Mesenchymal stem cell of Wharton's jelly (primary cell): ENCODE measurements around the genes H3C3, H1-6, H1-4 and H4C6.

- CAGE, long polyA plus RNA: no peak
Measured at GRCh38 chr6:25524623-25525139, 127.3 kb upstream of the SCGN start.

DNA sequence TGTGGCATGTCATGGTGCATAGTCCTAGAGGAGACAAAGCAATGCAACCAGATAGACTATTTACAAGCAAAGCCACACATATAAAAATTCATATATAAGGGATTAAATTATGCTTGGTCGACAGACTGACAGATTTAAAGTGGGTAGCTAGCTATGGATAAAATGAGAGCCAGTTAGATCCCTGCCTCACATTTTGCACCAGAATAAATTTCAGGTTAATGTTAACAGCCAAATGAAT is 1.1 kb downstream of the H3C2 start:
- CAGE, long polyA plus RNA: no peak

GRCh38 chr6:26045336-26046103 is at the start of gene H3C3:
Gene H3C3, plus strand, starts transcription at chr6:26045384.
- CAGE, long polyA plus RNA: no peak

GRCh38 chr6:26046856-26047261 is 1.7 kb downstream of the H3C3 start:
- CAGE, long polyA plus RNA: no peak

GRCh38 chr6:26070955-26071632 is 14.8 kb upstream of the H1-2 start:
- CAGE, long polyA plus RNA: no peak

DNA sequence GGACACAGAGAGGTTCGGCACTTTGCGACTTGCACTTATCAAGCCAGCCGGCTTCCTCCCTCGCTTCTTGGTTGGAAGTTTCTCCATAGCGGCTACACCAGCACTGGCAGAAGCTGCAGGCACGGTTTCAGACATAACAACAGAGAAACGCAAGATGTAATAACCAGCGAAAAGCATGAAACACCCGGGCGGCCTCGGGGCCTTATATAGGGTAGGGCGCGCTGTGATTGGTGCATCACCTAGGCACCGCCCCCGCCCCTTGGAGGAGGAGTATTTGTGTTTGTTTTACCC is at the start of gene H1-6:
H1-6 (minus strand) TSS at position 177 of the 291 bp plus-strand sequence.
- CAGE, long polyA plus RNA: no peak

DNA sequence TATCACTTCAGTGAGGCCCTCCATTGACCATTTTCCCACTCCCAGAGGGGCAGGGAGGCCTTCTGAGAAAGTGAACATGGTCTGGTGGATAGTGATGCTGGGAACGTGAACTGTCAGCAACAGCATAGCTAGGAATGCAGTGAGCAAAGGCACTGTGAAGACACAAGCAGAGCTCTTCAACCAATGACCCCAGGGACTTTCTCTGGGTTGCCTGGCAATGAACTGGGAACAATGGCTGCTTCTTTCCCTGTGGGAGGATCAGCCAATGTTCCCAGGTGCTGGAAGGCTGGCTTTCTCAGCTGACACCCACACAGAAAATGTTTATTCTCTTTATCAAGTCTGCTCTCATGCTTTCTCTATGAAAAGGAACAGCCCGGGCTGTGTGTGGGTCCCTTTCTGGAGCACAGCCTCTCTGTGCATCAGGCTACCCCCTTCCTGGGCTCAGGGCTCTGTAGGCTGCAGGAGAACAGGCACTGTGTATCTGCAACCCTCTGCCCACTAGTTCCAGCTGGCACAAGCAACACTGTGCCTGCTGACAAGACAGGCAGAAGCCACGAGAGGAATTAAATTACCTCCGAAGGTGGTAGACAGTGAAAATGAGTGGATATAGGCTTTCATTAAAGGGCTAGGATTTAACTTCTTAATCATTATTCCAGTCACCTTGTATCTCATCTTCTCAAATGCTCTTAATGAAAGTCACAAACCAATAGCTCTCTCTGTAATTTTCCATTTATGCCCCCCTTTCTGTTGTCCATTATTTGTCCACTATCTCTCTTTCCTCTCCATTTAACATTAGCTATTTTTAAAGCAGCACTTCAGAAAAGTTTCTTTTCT is 14.6 kb upstream of the H1-4 start:
- CAGE, long polyA plus RNA: no peak

DNA sequence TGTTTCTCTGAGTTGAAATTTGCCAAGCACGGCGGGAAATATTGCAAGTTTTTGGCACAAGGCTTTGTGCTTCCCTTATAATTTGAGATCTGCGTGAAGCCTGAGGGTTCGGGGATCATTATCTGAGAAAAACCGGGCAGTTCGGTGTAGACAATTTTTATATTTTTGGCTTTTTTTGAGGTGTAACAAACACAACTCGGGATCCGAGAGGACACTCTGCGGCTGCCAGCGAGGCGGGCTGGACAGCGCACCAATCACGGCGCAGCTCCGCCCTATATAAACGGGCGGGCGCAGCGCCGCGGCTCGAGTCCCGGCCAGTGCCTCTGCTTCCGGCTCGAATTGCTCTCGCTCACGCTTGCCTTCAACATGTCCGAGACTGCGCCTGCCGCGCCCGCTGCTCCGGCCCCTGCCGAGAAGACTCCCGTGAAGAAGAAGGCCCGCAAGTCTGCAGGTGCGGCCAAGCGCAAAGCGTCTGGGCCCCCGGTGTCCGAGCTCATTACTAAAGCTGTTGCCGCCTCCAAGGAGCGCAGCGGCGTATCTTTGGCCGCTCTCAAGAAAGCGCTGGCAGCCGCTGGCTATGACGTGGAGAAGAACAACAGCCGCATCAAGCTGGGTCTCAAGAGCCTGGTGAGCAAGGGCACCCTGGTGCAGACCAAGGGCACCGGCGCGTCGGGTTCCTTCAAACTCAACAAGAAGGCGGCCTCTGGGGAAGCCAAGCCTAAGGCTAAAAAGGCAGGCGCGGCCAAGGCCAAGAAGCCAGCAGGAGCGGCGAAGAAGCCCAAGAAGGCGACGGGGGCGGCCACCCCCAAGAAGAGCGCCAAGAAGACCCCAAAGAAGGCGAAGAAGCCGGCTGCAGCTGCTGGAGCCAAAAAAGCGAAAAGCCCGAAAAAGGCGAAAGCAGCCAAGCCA is at the start of gene H1-4:
H1-4 (plus strand) TSS at position 305 of the 909 bp plus-strand sequence.
- CAGE, long polyA plus RNA: no peak

DNA sequence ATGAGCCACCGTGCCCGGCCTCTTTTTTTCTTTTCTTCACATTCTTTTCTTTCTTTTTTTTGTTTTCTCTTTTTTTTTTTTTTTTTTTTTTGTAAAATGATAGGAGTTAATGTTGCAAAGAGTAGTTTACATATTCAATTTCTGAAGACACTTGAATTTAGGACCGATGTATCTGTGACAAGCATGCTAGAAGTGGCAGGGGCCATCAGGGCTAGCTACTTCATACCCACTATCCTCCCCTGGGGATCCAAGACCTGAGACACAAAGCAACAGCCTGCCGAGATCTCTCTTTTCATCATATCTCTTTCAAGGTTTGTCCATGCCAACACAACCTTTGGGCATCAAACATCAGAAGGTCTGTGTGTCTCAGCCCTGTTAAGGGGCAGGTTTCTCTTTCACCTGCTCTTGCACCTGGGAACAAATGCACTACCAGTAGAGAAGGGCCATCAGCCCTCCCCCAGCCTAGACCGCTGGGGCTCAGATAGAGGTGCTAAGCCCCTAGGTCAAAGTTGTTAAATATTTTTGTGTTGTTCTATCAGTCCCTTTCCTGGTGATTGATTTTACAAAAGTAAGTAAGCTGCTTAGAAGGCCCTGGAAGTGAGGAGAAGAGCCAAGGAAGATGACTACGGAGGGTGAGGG is 9.2 kb downstream of the H2BC5 start:
- CAGE, long polyA plus RNA: no peak

DNA sequence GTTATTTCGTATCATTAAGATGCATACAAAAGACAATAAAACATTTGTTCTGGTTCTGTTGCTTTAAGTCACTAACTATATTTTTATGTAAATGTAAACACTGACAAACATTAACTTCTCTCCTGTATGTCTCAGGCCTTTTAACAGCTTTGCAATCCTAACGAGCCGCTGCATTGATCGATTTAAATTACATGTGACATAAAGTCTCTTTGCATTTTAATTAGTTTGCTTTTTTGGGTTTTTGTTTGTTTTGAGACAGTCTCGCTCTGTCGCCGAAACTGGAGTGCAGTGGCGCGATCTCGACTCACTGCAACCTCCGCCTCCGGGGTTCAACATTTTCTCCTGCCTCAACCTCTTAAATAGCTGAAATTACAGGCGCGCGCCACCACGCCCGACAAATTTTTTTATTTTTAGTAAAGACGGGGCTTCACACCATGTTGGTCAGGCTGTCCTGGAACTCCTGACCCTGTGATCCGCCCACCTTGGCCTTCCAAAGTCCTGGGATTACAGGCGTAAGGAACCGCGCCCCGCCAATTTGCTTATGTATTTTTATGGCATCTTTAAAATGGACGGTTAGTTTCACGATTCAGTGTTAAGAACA is 893 bp downstream of the H2AC7 start:
- CAGE, long polyA plus RNA: no peak

- CAGE, long polyA plus RNA: no peak
Measured at GRCh38 chr6:26206926-26207671, 2.7 kb downstream of the H4C5 start.

DNA sequence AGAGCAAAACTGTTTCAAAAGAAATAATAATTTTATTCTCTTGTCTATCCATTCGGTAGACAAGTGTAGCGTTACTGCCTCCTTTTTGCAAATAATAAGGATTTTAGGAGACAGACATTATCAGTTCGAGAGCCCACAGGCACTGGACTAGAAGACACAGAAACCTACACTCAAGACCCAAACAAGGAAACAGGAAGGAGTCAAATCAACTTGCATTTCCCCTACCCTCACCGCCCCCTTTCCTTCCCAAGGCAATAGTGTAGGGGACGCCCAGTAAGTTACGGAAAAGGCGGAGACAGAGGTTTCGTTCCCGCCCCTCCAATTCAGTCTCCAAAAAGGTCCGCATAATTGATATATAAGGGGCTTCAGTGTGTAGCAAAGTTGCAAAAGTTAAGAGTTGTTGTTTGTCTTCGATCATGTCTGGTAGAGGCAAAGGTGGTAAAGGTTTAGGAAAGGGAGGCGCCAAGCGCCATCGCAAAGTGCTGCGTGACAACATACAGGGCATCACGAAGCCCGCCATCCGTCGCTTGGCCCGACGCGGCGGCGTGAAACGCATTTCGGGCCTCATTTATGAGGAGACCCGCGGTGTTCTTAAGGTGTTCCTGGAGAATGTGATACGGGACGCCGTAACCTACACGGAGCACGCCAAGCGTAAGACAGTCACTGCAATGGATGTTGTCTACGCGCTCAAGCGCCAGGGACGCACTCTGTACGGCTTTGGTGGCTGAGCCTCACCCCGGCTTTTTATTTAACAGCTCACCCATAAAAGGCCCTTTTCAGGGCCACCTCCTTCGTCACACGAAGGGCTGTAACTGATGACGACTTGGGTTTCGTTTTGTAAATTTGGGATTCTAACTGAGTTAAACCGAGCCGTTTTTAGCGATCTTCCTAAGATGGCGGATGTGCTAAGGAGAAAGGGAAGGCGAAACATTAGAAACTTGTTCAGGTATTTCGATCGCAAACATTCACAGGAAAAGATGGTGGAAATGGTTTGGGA is at the start of gene H4C6:
H4C6 (plus strand) TSS at position 384 of the 997 bp plus-strand sequence.
- CAGE, long polyA plus RNA: no peak

- CAGE, long polyA plus RNA: no peak
Measured at GRCh38 chr6:26330790-26331420, 34.1 kb upstream of the BTN3A2 start.

GRCh38 chr6:26474988-26475516 is 17.3 kb downstream of the BTN2A1 start:
- CAGE, long polyA plus RNA: no peak

GRCh38 chr6:26576764-26577294 is 19.9 kb upstream of the ABT1 start:
- CAGE, long polyA plus RNA: no peak

DNA sequence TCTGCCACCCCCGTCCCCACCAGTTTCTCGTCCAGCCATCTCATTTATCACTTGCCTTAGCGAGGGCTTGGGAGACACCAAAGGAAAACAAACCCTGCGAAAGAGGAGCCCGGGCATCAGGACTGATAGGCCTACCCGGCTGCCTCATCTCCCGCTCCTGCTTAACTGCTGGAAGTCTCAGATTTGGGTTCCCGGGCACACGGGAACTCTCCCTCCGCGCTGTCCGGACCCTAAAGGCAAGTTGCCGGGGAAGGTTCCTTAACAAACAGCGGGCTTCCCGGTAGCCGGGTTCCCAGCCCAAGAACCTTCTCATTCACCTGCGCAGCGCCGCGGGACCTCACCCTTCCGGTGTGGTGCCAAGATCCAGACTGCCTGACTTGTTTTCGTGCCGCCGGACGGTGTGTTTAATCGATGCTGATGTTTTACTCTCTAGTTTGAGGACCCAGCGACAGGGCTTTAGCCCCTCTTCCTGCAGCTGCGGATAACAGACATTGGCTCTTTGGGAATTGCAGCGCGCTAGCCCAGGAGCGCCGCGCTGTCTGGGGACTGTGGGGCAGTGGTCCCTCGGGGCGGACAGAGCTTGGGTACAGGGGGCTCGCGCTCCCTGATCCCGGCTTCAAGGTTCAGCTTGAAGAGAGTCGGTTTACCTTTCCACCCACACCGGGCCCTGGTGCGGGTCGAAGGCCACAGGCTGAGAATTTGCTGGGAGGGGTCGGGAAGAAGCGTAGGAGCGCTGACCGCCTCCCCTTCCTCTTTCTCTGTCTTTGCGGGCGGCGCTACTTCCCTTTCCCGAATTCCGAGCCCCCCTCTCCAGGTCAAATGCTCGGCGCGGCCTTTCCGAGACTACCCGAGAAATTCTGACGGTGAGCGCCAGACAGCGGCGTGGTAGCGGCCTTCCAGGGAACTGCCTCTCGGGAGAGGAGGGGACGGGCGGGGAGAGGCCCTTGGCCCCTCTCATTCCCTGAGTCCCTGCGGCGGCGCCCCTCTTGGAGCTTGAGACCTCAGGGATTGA is 17.1 kb downstream of the ABT1 start:
- CAGE, long polyA plus RNA: no peak

DNA sequence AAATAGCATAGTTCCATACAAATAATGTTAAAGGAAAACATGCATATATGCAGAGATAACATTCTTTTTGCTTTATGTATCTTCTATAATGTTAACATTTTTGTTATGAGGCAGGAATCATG is 262 bp upstream of the H4C9 start:
- CAGE, long polyA plus RNA: no peak

DNA sequence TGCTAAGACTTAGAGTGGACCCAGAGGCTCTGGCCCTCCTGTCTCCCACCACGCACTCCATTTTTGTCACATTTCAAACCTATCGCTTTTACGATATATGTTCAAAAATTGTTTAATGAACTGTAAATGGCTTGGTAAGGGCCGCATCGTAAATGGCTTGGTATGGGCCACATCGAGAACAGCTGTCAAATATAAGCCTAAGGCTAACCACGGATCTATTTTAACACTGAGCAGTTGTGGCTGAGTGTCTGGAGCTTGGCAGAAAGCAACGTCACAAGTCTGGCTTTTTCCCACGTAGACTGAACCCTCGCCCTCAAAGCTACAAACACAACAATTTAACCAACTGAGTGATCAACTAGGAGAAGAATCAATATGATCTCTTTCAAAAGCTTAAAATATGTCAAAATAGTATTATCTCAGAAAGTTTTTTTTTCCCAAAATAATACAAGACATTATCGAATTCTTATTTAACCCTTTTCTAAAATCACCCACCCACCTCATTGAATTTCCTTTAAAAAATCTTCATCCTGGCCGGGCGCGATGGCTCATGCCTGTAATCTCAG is 29.2 kb downstream of the H2AC12 start:
- CAGE, long polyA plus RNA: no peak

GRCh38 chr6:27177017-27178244 is 30.5 kb downstream of the H2AC12 start:
- CAGE, long polyA plus RNA: no peak

- CAGE, long polyA plus RNA: no peak
Measured at GRCh38 chr6:27295162-27295740, 16.8 kb downstream of the POM121L2 start.